ENCODE data around the gene ADAM12.

GRCh38 chr10:124671514-124671783 is 72.7 kb downstream of the FAM53B start:
- PRO-cap, 4 experiments: no peak in any of the 4 experiments
- RAMPAGE, long total RNA, 2 experiments: no peak in any of the 2 experiments
- RRBS: no CpG with 5 or more reads among the region's 4 CpGs

DNA sequence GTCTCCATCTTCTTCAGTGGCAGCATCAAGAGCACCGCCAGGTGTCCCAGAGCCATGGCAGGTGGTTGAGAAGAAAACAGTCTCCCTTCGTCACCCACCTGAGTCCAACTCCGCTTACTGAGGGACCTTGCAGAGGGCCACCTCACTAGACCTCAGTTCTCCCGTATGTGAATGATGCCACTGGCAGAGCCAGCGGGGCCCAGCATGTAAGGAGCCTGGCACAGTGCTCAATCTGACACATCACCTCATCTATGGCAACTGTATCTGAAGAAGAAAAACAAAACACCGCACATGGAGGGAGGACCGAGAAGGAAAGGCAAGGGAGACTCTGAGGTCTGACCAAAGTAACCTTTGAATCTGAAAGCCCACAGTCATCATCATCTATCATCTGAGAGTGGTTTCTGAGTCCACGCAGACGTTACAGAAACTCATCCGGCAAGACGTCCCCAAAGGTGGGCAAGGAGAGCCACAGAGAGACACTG is 49.3 kb downstream of the FAM53B start:
- PRO-cap, 4 experiments: no peak in any of the 4 experiments
- RAMPAGE, long total RNA, 2 experiments: no peak in any of the 2 experiments
- RRBS: no CpG with 5 or more reads among the region's 11 CpGs

DNA sequence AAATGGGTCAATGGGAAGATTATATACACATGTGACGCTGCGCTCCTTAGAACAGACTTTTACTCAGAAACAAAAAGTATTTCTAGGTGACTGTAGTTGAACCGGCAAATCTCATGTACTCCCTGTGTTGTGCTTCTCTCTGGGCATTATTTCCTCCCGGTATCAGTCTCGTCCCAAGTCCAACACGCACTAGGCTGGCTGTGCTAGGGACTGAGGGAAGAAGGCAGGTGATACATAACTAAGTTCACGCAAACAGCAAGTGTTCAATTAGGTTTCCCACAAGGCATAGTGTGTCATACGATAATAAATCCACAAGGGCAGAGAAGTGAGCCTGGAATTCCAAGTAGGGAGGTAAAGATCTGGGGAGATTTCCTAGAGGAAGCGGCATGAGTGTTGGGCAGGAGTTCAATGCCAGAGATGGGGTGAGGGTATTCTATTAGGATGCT is 20.4 kb downstream of the FAM53B start:
- PRO-cap, 4 experiments: no peak in any of the 4 experiments
- RAMPAGE, long total RNA, 2 experiments: no peak in any of the 2 experiments
- RRBS: 9% methylated on average over 1 of the region's 9 CpGs

DNA sequence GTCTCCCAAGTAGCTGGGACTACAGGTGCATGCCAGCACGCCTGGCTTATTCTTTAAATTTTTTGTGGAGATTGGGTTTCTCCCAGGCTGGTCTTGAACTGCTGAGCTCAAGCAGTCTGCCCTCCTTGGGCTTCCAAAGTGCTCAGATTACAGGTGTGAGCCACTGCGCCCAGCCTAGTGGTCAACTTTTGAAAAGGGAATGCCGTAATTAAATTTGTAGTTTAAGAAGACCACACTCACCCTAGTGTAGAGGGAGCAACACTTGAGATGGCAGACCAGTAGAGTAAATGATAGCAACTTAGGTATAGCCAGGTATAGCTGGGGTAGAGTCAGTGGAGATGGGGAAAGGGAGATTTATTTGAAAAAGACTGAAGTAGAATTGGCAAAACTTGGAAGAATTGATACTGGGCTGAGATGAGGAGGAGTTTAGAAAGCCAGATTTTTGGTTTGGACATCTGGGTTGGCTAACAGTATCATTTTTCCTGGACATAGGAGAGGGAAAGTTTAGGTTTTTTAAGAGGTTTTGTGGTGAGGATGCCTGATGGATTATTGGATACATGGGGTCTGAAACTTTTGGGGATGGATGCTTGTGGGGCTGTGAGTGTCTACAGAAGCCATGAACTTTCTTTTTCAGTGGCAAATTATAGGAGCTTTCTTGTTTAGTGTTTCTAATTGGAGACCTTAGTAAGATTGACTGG is 17.8 kb downstream of the ZRANB1 start:
- PRO-cap, 4 experiments: no peak in any of the 4 experiments
- RAMPAGE, long total RNA, 2 experiments: no peak in any of the 2 experiments
- RRBS: no CpG with 5 or more reads among the region's 3 CpGs

- PRO-cap, 4 experiments: no peak in any of the 4 experiments
- RAMPAGE, long total RNA, 2 experiments: no peak in any of the 2 experiments
- RRBS: 86% methylated on average over 1 of the region's 29 CpGs
Observed at GRCh38 chr10:125015276-125016132, 12.4 kb downstream of the CTBP2 start.

- PRO-cap, 4 experiments: no peak in any of the 4 experiments
- RAMPAGE, long total RNA, 2 experiments: no peak in any of the 2 experiments
- RRBS: no CpG with 5 or more reads among the region's 10 CpGs
Observed at GRCh38 chr10:125035167-125035745, 7.4 kb upstream of the CTBP2 start.

GRCh38 chr10:125080184-125080759 is 52.4 kb upstream of the CTBP2 start:
- PRO-cap, 4 experiments: no peak in any of the 4 experiments
- RAMPAGE, long total RNA, 2 experiments: no peak in any of the 2 experiments
- RRBS: no CpG with 5 or more reads among the region's 7 CpGs

- PRO-cap, 4 experiments: no peak in any of the 4 experiments
- RAMPAGE, long total RNA, 2 experiments: no peak in any of the 2 experiments
- RRBS: no CpG with 5 or more reads among the region's 17 CpGs
Observed at GRCh38 chr10:125122568-125123511, 95.0 kb upstream of the CTBP2 start.

- PRO-cap, 4 experiments: no peak in any of the 4 experiments
- RAMPAGE, long total RNA, 2 experiments: no peak in any of the 2 experiments
- RRBS: no CpG with 5 or more reads among the region's 3 CpGs
Observed at GRCh38 chr10:125132895-125133478, 105.1 kb upstream of the CTBP2 start.

DNA sequence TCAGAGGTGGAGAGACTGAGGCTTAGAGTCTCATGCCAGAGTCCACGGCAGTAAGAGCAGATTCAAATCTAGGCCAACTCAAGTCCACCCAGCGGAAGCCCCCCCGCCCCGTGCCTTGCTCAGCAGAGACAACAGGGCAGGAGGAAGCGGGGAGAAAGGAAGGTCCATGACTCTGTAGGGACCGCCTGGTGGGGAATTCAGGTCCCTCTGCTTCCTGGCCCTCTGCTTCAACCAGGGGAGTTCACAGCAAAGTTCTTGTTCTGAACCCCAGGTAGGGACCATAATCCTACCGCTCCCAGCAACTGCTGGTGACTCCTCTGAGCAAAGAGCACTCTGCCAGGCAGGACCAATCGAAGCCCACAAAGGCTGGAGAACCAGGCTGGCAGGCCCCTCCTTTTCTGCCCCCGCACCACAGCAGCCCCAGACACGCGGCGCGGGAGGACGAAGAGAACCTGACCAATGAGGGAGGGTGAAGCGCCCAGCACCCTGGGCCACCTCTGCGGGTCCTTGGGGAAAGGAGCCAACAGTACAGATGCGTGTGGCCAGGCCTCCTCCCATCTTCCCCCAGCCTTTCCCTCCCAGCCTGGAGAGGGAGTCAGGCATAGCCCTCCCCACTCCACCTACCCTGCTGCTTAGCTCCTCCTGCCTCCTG is 106.5 kb upstream of the CTBP2 start:
- PRO-cap, 4 experiments: no peak in any of the 4 experiments
- RAMPAGE, long total RNA, 2 experiments: no peak in any of the 2 experiments
- RRBS: no CpG with 5 or more reads among the region's 17 CpGs

DNA sequence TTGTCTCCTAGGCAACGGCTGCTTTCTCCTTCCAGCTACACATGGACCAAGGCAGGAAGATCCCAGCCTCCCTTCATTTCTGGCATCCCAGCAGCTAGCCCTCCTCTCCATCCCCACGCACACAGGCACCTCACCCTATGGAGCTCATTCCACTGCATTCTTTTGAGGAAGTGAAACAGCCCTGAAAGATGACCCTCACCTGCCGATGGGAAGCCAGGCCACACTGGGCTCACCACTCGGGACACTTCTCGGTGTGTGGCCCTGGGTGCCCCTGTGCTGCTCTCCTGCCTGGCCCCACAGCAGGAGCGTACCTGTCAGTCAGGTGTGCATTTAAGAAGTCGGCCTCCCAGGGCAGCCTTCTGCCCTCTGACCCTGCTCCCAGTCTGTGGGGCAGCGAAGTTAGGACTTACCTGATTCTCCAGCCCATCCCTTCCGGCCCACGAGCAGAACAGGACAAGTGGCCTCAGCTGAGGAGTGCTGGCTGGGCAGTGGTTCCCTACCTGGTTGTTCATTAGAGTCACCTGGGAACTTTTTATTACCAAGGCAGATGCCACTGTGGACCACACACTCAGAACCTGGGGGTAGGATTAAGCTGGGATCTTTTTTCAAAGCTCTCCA is 107.8 kb upstream of the CTBP2 start:
- PRO-cap, 4 experiments: no peak in any of the 4 experiments
- RAMPAGE, long total RNA, 2 experiments: no peak in any of the 2 experiments
- RRBS: no CpG with 5 or more reads among the region's 10 CpGs

DNA sequence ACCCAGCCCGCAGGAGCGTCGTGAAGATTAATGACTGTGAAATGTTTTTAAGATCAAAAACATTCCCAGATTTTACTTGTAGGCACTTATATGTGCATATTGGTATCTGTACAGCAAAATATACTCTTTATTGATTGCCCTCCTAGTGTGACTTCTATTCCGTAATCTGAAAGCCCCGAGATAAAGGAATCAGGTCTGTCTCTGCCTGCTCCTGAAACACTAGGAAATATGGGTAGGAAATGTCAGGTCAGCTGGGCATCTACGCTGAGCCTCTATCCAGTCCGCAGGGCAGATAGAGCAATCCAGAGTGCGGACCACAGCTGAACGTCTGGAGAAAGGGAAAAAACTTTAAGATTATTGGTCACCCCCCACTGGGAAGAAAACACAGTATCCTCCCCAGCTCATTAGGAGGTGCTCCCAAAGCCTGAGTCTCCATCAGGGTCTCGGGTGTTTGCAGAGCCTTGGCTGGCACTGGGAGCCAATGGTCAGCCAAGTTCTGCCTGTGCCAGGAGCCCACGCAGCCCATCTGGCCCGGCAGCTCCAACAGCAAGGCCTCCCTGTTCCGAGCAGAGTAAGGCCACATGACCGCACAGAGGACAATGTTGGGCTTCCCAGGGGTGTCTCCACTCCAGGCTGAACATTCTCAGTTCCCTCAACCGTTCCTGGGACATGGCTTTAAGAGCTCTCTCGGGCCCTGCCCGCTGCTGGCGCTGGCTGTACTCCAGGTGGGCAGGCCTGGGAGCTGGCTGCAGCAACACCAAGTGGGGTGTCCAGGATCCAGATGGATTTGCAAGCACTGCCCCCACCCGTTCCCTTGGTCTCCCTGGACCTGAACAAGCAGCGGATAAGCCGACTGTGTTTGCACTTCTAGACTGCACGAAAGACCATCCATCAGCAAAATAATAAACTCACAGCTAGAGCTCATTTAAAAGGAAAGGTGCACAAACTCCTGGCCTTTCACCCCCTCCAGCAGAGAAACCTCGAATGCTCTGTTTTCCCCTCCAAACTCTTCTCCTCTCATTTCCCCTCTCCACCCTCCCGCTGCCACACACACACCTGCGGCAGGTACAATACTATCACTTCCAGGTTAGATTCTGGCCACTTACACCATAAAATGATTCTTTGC is 125.1 kb upstream of the CTBP2 start:
- PRO-cap, 4 experiments: peak in 2 of 4 experiments; most common plus-strand start position 300 of the sequence (in 1); most common minus-strand start position 330 of the sequence (in 1)
- RAMPAGE, long total RNA, 2 experiments: no peak in any of the 2 experiments
- RRBS: no CpG with 5 or more reads among the region's 25 CpGs

GRCh38 chr10:126387837-126388924 is at the start of gene ADAM12:
TSS of gene ADAM12 (minus strand) at chr10:126388477.
- PRO-cap, 4 experiments: peak in 4 of 4 experiments; most common plus-strand start chr10:126388414 (in 1); most common minus-strand start chr10:126388318 (in 3)
- RAMPAGE, long total RNA, 2 experiments: no peak in any of the 2 experiments
- RRBS: 7% methylated on average over 47 of the region's 135 CpGs

GRCh38 chr10:126421744-126422374 is 33.6 kb upstream of the ADAM12 start:
- PRO-cap, 4 experiments: no peak in any of the 4 experiments
- RAMPAGE, long total RNA, 2 experiments: no peak in any of the 2 experiments
- RRBS: 60% methylated on average over 2 of the region's 11 CpGs

DNA sequence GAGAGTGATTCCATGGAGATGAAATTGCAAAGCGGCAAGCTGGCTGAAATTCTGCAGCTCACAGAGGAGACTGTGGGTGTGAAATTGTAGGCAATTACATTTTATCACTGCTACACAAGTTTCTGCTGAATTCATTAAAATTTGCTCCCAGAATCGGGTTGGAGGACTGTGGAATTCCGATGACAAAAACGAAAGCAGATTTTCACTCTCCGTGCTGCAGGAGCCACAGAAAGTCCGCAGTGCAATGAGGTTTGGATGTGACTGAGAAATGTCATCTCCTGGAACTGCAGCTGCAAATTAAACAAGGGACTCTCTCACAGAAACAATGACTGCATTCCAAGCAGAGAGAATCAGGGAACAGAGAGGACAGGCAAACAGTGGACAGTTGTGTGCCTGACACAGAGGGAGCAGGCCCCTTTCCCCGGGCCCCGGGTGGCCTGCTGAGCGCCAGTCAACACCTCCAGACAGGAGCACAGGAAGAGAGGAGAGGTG is 109.1 kb downstream of the C10orf90 start:
- PRO-cap, 4 experiments: no peak in any of the 4 experiments
- RAMPAGE, long total RNA, 2 experiments: no peak in any of the 2 experiments
- RRBS: no CpG with 5 or more reads among the region's 9 CpGs

- PRO-cap, 4 experiments: no peak in any of the 4 experiments
- RAMPAGE, long total RNA, 2 experiments: no peak in any of the 2 experiments
- RRBS: no CpG with 5 or more reads among the region's 7 CpGs
Observed at GRCh38 chr10:126638599-126639063, 31.9 kb downstream of the C10orf90 start.

GRCh38 chr10:126951935-126953012 is 47.0 kb downstream of the DOCK1 start:
- PRO-cap, 4 experiments: no peak in any of the 4 experiments
- RAMPAGE, long total RNA, 2 experiments: no peak in any of the 2 experiments
- RRBS: no CpG with 5 or more reads among the region's 9 CpGs

DNA sequence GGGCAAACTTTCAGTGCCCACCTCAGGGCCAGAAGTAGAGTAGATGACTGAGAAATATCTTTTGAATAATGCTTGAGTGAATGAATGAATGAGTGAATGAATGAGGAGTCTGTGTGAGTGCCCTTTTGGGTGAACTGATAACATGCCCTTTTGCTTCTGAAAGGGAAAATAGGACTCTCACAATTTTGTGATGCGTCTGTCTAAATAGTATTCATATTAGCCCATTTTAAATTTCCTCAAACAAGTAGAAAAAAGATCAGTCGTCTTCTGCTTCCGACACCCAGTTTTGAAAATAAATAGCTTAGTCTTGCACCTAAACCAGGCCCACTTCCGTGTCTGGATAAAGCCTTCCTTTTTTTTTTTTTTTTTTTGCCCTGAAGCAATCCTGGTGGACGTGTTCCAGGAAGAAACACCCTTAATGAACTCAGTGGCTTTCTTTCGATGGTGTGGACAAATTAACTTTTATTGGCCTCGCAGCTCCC is 32.9 kb downstream of the INSYN2A start:
- PRO-cap, 4 experiments: no peak in any of the 4 experiments
- RAMPAGE, long total RNA, 2 experiments: no peak in any of the 2 experiments
- RRBS: no CpG with 5 or more reads among the region's 7 CpGs

DNA sequence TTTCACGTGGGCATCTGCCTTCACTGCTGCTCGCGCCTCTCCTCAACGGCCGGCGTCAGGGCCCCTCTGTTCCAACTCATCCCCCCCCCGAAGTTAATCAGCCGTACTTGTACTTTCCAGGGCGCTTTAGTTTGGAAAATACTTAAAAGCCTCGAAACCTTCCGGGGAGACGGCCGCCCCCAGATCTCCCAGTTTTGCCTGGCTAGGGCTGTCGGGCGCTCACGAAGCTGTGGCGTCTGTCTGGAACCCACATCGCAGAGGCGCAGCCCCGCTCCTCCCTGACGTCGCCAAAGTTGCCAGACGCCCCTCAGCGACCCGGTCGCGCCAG is 983 bp downstream of the INSYN2A start:
- PRO-cap, 4 experiments: no peak in any of the 4 experiments
- RAMPAGE, long total RNA, 2 experiments: no peak in any of the 2 experiments
- RRBS: 5% methylated on average over 10 of the region's 27 CpGs

DNA sequence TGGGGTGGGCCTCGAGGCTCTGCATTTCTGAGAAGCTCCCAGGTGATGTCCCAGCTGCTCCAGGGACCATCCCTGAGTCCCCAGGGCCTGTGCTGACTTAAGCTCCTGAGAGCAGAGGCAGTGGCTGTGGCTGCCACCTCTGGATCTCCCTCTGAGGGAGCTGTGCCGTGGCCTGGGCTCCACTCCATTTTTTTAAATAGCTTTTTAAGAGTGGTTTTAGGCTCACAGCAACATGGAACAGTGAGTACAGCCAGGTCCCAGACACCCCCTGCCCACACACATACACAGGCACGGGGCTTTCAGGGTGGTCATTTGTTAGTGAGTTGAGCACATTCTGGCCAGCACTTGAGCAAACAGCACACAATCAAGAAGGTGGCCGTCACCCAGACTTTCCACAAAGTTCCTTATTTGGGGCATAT is 156.8 kb upstream of the NPS start:
- PRO-cap, 4 experiments: no peak in any of the 4 experiments
- RAMPAGE, long total RNA, 2 experiments: no peak in any of the 2 experiments
- RRBS: no CpG with 5 or more reads among the region's 4 CpGs